Progenitor cell of endocrine pancreas (in vitro differentiated cells): ENCODE measurements around the gene PLPPR3.

DNA sequence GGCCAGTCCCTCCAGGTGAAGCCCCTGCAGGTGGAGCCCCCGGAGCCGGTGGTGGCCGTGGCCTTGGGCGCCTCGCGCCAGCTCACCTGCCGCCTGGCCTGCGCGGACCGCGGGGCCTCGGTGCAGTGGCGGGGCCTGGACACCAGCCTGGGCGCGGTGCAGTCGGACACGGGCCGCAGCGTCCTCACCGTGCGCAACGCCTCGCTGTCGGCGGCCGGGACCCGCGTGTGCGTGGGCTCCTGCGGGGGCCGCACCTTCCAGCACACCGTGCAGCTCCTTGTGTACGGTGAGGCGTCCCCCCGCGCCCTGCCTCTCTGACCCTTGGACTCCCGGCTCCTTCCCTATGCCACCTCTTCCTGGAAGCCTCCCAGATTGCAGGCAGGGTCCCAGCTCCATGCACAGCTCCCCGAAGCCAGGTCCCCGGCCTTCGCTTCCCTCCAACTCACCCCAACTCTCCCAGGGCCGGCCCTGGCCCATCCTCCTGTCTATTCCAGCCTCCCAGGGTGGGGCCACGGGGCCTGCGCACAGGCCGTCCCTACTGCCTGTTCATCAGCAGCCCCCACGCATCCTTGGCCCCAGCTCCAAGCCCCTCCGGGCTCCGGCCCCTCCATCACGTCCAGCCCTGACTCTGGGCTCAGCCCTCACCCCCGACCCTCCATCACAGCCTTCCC lies 1.7 kb downstream of the MADCAM1 start:
- PRO-cap: no peak

- PRO-cap: bidirectional peak, plus-strand start at chr19:531272, minus-strand start at chr19:531075; bidirectional peak, plus-strand start at chr19:531760, minus-strand start at chr19:531581
Observed at GRCh38 chr19:530621-531647, 626 bp upstream of the CDC34 start.

DNA sequence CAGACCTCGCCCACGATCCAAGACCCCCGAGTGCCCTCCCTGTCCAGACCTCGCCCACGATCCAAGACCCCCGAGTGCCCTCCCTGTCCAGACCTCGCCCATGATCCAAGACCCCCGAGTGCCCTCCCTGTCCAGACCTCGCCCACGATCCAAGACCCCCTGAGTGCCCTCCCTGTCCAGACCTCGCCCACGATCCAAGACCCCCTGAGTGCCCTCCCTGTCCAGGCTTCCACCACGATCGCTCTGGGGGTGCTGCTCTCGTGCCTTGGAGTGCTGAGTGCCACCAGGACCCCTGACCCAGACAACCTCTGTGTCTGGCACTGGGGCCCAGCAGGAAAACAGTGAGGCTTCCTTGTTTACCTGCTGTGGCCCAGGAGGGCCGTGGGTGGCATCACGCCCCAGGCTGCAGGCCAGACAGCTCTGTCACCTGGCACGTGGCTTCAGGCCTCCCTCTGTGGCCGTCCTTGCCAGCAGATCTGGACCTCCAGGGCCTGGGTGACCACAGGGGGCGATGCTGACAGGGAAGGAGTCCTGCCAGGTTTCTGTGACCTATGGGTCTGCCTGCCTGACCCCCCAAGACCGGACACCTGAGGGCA lies 3.2 kb downstream of the CDC34 start:
- PRO-cap: no peak

- PRO-cap: no peak
Observed at GRCh38 chr19:538979-539853, 4.6 kb upstream of the GZMM start.

DNA sequence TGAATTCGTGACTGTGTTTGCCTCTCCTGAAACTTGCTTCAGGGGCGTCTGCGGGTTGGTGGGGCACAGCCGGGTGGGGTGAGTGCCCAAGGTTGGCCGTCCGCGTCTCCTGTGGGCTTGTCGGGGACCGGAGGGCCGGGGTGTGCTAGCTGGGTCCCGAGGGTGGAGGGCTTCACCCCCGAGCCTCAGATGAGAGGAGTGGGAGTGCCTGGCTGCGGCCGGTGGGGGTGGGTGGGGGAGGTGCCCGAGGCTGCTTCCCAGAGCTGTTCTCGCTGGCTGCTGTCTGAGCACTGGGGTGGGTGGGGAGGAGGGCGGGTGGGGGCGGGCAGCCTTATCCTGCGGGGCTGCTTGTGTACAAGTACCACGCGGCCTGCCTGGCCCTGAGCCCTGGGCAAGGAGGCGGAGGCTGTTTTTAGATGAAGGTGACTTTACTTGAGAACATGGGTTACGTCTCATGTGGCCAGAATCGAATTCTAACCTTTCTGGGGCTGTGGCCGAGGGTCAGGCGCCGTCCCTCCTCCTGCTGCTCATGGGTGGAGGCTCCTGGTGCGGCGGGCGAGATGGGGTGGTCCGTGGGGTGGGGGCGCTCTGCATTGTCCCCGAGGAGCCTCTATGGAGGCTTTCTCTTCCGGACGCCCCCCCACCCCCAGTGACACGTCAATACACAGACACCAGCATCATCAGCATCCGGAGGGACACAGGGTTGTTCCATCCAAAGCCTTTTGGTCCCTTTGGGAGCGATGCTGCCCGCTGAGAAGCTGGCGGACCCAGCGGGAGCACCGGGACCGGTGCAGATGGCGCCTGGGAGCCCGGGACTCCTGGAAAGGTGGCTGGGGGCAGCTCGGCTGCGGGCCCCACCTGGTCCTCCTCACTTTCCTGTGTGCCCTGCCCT lies 3.2 kb downstream of the BSG start:
- PRO-cap: no peak

DNA sequence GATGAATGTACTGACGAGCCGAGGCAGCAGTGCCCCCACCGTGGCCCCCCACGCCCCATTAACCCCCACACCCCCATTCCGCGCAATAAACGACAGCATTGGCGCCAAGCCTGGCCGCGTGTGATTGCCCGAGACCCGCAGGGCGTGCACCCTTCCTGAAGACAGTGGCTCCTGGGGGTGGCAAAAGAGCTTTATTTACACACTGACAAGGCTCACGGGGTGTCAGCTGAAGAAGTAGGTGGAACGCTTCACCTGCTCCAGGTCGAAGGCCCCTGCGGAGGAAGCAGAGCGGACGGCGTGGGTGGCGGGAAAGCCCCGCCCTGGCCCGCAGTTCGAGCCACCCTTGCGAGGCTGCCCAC lies 16.3 kb downstream of the POLRMT start:
- PRO-cap: no peak

DNA sequence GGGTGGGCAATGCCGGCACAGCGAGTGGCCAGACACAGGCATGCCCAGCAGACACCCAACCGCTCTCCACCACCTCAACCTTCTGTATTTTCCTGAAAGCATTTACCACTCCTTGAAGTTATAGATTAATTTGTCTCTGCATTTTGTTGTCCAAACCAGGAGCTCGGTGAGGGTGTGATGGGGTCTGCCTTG lies 1.2 kb upstream of the FSTL3 start:
- PRO-cap: no peak

DNA sequence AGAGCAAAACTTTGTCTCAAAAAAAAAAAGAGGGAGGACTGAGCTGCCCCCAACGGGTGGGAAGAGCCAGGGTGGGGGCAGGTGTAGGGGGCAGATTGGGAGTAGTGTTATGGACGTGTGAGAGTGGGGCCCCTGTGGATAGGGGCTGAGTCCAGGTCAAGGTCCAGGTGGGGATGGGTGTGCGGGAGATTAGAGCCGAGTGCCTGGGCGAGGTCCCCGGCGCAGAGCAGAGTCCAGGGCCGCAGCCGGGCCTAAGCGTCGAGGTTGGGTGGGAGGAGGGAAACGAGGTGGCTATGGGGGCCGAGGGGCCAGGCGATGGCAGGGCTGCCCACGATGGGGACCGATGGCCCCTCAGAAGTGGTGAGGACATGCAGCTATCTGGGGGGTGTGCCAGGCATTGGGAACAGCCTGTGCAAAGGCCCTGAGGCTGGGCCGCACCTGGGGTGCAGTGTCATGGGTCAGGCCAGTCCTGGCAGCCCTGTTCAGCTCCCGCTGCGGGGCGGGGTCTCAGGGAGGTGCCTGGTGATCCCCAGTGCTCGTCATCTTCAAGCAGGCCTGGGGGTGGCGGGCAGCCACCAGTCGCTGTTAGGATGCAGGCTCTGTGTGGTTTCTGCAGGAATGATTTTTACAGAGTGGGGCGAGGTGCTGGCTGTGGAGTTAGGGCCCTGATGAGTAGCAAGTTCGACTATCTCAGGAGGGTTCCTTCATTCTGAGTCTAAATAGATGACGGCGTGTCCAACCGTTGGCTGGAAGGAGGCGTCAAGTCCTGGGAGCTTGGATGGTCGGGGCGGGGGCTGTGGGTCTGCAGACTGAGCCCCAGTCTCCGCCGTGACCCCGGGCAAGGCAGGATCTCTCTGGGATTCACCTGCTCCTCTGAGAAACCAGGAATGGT lies 12.2 kb upstream of the MISP start:
- PRO-cap: no peak

GRCh38 chr19:744759-745076 lies 6.2 kb upstream of the MISP start:
- PRO-cap: no peak

GRCh38 chr19:764995-765666 lies 14.2 kb downstream of the MISP start:
- PRO-cap: no peak

DNA sequence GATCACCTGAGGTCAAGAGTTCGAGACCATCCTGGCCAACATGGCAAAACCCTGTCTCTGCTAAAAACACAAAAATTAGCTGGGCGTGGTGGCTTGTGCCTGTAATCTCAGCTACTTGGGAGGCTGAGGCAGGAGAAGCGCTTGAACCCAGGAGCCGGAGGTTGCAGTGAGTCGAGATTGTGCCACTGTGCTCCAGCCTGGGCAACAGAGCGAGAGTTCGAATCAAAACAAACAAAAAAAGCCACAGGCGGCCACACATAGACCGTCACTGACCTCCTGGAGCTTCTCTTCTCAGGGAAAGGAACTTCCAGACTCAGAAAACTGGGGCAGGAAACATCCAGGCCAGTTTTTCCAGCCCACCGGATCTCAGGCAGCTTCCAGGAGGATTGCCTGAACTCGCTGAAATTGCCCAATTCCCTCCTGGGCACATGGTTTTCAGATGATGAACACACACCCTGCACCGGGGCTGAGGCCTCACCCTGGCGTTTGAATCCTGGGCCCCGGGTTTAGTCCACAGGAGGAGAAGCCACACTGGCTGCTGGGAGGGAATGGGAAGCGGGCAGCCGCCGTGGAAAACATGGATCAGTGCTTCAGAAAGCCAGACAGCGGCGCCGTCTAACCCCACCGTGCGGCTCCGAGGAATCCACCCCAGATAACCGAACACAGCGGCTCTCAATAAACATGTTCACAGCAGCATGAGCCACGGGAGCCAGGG lies 18.4 kb upstream of the PTBP1 start:
- PRO-cap: no peak

DNA sequence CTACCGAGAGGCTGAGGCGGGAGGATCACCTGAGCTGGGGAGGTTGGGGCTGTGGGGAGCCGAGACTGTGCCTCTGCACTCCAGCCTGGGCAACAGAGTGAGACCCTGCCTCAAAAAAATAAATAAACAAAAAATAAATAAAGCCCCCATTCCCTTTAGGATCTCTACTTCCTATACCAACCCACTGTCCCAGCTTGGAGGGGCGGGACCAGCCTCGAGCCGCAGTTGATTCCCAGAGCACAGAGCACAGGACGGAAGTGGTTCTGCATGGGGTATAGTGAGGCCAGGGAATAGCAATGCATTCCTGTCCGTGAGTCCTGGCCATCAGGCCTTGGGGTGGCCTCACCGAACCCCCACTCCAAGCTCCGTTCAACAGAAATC lies 4.9 kb upstream of the PTBP1 start:
- PRO-cap: no peak

GRCh38 chr19:804776-805300 lies 7.6 kb downstream of the PTBP1 start:
- PRO-cap: no peak

- PRO-cap: no peak
Observed at GRCh38 chr19:813420-814070, 8.2 kb downstream of the PLPPR3 start.

GRCh38 chr19:821850-822762 lies at the start of gene PLPPR3:
PLPPR3 (minus strand) TSS chr19:821955.
- PRO-cap: bidirectional peak, plus-strand start at chr19:822161, minus-strand start at chr19:821916; unidirectional peak, minus-strand start at chr19:822710

DNA sequence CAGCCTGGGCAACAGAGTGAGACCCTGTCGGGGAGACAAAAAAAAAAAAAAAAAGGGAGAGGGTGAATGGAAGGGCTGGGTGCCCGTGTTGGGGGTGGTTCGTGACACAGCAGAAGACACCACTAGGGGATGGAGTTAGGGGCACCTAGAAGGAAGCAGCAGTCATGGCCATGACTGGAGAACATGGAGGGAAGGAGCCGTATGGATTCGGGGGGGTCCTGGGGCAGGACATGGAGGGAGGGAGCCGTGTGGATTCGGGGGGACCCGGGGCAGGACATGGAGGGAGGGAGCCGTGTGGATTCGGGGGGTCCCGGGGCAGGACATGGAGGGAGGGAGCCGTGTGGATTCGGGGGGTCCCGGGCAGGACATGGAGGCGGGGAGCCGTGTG lies 11.1 kb downstream of the CFD start:
- PRO-cap: no peak

GRCh38 chr19:870950-871351 lies 11.5 kb downstream of the CFD start:
- PRO-cap: no peak

GRCh38 chr19:903066-903579 lies 9.9 kb downstream of the R3HDM4 start:
- PRO-cap: no peak

GRCh38 chr19:917543-918166 lies 522 bp downstream of the KISS1R start:
- PRO-cap: bidirectional peak, plus-strand start at chr19:917743, minus-strand start at chr19:917657

DNA sequence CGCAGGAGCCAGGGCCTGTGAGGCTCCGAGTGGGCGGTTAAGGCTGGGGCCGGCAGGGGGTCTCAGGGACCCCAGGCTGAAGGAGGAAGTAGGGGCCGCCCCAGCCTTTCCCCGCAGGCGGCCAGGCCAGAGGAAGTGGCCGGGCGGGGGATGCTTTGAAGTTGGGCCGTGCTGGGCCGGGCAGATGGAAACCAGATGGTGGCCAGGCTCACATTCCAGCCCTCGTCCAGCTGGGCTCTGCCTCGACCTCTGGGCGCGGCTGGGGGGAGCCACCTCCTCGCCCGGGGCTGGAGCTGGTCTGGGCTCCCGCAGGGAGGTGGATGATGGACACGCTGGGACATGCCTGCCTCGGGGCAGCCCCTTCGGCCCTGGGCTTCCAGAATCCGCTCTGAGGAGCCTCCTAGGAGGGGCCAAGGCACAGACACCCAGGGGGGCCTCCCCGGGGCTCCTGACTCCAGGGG lies 7.4 kb downstream of the ARID3A start:
- PRO-cap: no peak